Camera-type eye (tissue), 1 donor: ENCODE results near the genes CDC20B and SLC38A9.

- RAMPAGE, long total RNA: no peak
These were observed 89.8 kb downstream of the ARL15 start for GRCh38 chr5:54220566-54220963.

- RAMPAGE, long total RNA: no peak
These were observed 11.5 kb downstream of the ARL15 start for GRCh38 chr5:54298823-54299303.

- RAMPAGE, long total RNA: no peak
These were observed 6.6 kb downstream of the ARL15 start for GRCh38 chr5:54303728-54304182.

DNA sequence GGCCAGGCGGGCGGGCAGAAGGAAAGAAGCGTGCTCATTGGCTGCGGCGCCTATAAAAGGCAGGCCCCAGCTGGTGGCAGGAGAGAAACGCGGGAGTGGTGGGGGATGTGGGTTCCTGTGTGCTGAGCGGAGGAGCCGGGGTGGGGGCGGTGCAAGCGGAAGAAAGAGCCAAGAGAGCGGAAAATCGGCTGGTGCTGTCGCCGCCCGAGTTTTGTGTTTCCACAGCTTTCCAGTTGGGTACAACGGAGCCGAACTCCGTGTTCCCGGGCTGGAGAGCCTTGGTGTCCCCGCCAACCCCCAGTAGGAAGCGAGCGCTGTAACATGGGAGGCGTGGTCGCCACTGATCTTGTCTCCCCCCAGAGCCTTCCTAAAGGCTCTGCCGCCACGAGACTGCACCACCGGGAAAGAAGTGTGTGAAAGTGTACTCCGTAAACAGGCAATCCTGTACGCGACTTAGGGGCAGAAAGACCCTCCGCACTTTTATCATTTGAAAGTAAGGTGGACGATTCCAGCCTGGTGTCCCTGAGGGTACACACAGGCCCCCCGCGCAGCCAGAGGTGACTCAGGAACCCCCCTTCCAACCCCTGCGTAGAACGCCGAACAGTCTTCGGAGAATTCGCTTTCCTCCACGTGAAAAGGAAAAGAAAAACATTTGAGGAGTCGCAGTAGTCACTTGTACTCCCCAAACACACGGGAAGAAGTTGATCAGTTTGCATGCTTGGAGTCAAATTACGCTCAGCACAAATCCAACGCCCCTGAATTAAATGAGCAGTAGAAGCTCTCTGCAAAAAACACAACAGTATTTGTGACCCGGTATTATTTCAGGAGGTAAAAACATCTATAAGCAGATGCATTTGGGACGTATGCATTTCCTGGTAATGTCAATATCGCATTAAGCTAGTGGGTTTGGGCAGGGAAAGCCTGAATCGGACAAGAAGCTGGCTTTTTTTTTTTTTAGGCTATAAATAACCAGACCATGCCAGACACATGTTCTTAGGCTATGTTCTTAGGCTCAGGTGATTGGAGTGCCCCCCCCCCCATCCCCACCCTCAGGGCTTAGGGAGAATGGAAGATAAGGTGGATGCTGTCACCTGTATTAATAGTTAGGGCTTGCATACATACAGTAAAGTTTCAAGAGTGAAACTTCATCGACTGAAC, 638 bp upstream of the ARL15 start:
- RAMPAGE, long total RNA: no peak

GRCh38 chr5:54325516-54326273, 15.3 kb upstream of the ARL15 start:
- RAMPAGE, long total RNA: no peak

DNA sequence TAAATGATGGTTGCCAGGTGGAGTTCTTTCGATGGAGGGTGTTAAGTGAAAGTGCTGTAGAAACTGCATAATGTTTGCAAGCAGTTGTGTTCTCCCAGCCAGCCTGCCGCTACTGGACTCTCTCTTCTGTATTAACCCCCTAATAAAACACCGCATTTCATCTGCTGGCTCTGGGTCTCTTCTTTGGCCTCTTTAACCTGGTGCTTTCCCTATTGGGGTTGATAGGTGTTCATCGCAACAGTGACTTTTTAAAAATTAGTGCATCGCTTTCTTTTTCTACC, 3.4 kb downstream of the HSPB3 start:
- RAMPAGE, long total RNA: no peak

GRCh38 chr5:54543145-54543639, 25.6 kb downstream of the SNX18 start:
- RAMPAGE, long total RNA: no peak

GRCh38 chr5:54543991-54544729, 26.6 kb downstream of the SNX18 start:
- RAMPAGE, long total RNA: no peak

DNA sequence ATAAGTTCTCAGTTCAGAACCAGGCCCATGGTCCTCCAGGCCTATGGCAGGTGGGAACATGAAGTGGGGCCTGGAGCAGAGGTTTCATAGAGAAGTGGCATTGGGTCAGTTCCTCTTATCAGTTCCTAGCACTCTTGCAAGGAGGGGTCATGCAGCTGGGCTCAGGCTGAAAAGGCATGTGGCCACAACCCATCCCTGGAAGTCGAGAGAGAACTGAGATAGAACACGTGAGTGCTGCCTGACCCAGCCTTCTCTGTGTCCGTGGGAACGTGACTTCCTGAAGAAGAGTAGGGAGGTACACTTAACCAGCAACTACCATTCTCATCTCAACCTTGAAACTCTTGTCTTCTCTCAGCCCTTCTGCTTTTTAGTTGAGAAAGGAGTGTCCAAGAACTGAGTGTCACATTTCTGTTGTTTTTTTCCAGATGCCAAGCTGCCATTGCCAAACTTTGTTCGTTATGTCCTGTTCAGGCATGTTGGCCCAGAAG, 199.1 kb downstream of the ESM1 start:
- RAMPAGE, long total RNA: no peak

GRCh38 chr5:55061986-55062427, 38.0 kb downstream of the GZMK start:
- RAMPAGE, long total RNA: no peak

- RAMPAGE, long total RNA: no peak
These were observed at the start of gene CDC20B for GRCh38 chr5:55172935-55173684. Gene CDC20B (minus strand): TSS chr5:55173177.

DNA sequence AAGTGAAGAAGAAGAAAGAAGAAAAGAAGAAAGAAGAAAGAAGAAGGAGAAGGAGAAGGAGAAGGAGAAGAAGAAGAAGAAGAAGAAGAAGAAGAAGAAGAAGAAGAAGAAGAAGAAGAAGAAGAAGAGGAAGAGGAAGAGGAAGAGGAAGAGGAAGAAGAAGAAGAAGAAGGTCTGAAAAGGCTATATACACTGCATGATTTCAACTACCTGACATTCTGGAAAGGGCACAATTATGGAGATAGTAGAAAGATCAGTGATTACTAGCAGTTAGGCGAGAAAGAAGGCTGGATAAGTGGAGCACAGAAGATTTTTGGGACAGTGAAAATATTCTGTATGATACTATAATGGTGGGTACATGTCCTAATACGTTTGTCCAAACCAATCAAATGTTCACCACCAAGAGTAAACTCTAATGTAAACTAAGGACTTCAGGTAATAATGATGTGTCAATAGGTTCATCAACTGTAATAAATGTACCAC, 21.2 kb downstream of the MCIDAS start:
- RAMPAGE, long total RNA: no peak

GRCh38 chr5:55430858-55431398, 103.8 kb downstream of the PLPP1 start:
- RAMPAGE, long total RNA: no peak

DNA sequence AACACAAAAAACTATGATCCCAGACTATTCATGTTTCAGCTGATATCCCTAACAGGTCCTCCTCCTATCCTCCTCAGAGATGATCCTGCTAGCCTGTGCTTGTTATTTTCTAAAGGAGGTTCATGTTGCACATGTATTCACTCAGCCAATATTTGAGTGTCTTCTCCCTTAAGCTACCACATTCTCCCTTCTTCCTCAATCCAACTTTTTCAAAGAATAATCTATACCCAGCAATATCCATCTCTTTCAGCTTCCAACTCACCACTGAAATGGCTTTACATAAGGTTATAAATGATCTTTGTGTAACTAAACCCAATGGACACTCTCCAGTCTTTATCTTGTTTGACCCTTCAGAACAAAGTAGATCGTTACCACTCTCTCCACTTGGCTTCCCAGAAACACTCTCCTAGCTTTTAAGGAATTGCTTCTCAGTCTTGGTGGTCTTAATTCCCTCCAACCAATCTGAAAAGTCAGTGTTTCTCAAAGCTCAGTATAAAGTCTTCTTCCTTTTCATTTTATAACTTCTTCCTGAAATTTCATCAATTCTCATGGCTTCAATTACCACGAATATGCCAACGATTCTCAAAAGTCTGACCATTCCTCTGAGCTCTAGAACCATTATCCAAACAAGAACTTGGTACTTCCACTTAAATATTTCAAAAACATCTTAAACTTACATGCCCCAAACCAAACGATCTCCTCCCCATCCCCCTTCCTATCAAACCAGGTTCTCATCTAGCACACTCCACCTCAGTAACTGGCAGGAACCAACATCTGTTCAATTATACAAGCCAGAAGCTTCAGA, 19.3 kb downstream of the PLPP1 start:
- RAMPAGE, long total RNA: no peak

DNA sequence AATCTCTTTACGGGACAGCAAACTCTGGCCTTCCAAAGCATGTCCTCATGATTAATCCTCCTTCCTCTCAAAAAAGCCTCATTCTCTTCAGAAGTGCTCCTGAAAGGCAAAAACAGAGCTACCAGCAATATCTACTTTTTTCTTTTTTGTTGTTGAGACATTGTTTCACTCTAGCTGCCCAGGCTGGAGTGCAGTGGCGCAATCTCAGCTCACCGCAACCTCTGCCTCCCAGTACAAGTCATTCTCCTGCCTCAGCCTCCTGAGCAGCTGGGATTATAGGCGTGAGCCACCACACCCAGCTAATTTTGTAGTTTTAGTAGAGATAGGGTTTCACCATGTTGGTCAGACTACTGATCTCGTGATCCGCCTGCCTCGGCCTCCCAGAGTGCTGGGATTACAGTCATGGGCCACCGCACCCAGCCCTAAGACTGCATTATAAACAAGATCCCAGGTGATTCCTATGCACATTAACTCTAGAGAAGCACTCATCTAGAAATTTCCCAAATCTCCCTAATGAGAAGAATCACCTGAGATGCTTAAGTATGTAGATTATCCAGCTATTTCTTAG, 17.0 kb downstream of the PLPP1 start:
- RAMPAGE, long total RNA: no peak

DNA sequence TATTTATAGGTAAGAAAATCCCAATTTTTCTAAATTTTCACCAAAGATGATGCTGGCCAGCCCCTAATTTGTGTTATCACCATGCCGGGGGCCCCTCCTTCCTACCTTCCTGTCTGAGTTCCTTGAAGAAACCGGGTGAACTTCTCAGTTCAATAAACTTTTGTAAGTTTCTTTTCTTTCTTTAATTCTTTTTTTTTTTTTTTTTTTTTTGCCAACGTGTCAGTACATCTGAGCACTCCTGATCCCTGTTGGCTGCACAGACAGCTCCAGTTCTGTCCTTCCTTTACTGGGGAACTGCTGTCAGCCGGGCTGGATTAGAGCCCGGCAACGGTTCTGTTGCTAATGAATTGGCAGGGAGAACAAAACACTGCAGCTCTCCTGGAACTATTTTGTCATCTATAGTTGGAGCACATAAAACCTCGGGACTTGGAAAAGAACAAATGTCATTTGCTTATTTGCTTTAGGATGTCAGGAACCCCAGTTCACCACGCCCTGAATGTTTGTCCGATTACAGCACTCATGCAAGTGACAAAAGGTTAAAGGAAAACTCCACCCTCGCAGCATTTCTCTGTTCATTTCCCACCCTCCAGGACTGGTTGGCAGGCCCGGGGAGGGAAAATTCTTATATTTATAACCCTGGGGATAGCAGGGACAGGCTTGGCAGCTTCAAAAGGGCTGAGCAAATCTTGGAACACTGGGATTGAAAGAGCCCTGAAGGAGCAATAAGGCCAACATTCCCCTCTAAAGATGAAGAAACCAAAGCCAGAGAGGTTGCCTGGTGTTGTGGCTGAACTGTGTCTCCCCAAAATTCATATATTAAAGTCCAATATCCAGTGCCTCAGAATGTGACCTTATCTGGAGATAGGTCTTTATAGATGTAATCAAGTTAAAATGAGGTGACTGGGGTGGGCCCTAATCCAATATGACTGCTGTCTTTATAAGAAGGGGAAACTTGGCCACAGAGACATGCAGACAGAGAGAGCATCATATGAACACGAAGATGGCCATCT, 66.5 kb upstream of the PLPP1 start:
- RAMPAGE, long total RNA: no peak

- RAMPAGE, long total RNA: start-site peak on the minus strand at chr5:55712276-55712302, 24 reads
These were observed at the start of gene SLC38A9 for GRCh38 chr5:55711801-55713008. Gene SLC38A9 (minus strand): TSS chr5:55712324.

DNA sequence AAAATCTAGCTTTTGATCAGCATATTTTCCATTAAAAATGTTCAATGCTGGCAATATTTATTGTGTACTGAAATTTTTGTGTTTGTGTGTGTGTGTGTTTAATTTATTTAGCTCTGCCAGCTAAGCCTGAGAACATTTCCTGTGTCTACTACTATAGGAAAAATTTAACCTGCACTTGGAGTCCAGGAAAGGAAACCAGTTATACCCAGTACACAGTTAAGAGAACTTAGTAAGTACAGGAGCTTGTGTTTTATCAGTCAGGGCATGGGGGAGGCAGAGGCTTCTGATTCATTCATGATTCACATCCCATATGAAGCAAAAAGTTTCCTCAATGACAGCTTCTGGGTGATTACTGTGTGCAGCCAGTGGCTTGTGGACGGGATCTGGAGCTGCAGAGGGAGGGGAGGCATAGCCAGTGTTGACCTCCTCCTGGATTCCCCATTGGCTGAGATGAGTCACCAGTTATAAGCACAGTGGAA, 17.6 kb downstream of the IL31RA start:
- RAMPAGE, long total RNA: no peak

DNA sequence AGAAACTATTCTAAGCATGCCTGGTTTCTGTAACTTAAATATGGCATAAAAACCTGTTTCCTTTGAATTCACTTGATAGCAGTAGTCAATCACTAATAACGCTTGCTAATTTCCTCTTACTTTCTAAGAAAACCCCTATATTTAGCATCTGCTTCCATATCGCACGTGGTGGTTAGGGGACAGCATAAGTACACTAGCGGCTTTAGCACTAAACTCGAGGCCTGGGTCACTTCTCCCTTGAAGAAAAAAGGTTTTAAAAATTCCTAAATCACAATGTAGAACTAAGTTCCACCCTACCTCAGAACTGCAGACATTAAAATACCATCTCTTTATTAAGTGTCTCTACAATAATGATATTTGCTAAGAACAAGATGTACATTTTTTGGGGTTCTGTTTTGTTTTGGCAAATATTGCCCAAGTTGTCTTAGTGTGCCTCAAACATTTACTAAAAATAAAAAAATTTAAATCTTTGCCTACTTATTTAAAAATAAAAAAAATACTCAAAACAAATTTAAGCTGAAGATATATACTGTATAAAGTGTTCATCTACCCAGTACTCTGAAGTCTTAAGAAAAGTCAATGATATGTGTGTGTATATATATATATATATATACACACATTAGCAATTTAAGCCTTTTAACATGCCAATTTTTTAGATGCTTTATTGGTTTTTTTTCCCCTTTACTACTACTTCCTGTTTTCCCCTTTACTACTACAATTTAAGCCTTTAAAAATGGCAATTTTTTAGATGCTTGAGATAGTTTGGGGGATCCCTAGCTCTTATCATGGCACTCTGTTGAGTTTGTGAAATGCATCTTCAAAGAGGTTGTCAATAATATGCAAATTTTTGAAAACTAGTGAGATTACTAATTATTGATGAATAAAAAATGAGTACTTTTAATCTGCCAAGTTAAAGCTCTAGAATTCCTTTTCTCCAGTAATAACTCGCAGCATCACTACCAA, 54.9 kb downstream of the IL6ST start:
- RAMPAGE, long total RNA: no peak

DNA sequence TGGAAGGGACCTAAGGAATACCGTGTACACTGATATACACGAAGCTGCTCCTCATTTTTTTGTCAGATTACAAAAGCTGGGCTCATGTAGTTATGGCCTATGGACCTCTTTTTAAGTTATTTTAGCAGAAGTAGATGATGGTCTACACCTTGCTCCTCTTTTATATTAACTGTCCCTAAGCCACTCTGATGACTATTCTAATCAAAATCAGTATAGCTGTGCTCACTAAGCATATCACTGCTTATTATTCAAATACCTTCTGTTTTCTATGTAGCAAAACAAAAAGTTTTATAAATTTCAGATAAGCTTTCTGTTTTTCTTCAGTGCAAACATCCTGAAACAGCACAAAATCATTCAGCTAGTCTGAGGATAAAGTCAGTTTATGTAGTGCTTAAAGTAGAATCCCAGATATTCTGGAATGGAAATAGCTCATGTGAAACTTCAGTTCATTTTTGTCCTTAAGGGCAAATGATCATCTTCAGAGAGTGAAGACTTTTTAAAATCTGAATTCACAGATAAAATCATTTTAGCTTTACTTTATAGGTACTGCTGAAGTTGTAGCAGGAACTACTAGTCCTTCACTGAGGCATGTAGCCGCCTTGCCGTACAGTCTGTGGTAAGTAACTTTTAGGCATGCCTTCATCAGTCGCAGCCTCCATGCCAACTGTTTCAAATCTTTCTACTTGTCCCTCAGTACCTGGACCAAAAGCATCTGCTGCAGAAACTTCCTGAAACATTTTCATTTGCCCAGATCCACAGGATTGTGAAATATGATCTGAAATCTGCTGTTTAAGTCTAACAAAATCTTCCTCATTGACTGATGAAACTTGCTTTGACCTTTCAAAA, 54.0 kb downstream of the IL6ST start:
- RAMPAGE, long total RNA: no peak